Hematopoietic multipotent progenitor cell (in vitro differentiated cells): ENCODE data around the genes MARCKS, DSE, KPNA5 and SLC35F1.

DNA sequence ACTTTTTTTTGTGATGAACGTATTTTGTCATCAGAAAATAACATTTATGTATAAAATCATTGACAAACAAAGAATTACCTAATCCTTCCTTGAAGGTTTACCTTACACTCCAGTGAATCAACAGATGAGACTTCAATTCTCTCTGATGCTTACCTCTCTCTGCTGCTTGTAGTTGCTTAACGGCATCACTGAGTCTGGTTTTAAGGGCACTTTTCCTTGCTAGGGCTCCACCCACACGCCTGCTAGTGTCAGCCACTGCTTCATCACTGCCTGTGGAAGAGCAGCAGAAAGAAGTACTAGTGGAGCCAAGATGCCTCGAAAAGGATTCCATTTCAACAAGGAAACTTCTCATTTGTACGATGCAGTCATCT lies 63.0 kb downstream of the FAM229B start:
- CAGE, long polyA plus RNA = no peak

GRCh38 chr6:112250968-112252103 lies 3.0 kb downstream of the LAMA4 start:
- CAGE, long polyA plus RNA = no peak

DNA sequence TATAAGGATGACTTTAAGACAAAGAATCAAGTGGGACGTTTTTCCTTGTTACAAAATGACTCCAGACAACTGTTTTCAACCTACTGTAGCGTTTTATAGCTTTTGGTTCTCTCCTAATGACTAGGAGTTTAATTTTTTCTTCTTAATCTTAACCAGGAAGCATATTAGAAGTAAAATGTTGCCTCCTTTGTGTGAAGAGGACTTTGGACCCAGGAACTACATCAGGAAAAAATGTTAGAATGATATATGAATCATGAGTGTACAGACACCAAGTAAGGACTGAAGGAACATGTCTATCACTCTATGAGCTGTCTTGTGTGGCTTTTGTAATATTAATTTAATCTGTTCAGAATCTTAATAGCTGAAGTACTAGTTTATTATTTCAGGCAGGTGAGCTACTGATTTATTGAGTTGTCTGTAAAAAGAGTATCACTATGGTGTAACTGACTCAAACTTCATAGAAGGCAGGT lies 71.0 kb upstream of the MARCKS start:
- CAGE, long polyA plus RNA = no peak

- CAGE, long polyA plus RNA = no peak
These were observed 37.8 kb upstream of the MARCKS start for GRCh38 chr6:113819287-113819714.

DNA sequence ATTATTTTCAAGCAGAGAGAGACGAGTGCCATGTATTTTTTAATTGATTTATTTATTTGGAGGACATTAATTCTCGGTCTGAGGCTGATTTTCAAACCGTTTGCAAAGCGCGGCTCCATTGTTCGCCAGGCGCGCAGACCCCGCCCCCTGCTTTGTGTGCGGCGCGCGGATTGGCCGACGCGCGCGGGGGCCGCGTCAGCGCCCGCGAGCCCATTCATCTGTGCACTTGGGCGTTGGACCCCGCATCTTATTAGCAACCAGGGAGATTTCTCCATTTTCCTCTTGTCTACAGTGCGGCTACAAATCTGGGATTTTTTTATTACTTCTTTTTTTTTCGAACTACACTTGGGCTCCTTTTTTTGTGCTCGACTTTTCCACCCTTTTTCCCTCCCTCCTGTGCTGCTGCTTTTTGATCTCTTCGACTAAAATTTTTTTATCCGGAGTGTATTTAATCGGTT lies at the start of gene MARCKS:
MARCKS (plus strand) TSS at position 223 of the 458 bp plus-strand sequence.
- CAGE, long polyA plus RNA = no peak

- CAGE, long polyA plus RNA = no peak
These were observed 813 bp downstream of the MARCKS start for GRCh38 chr6:113857915-113858400.

DNA sequence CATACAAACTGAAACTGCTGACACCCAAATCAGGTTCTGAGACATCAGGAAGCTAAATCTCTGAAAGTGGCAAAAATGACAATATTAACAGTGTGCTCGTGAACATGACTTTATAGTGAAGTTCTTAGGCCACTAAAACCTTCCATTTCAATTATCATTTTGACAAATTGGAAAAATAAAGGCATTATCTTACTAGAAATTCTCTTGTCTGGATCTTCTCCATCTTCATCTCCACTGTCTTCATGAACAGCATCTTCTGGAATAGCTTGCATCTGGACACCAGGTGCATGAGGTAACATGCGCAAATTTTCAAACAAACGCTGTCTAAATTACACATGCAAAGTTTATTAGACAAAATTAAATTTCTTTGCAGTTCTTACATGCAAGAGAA lies 26.9 kb downstream of the HDAC2 start:
- CAGE, long polyA plus RNA = no peak

DNA sequence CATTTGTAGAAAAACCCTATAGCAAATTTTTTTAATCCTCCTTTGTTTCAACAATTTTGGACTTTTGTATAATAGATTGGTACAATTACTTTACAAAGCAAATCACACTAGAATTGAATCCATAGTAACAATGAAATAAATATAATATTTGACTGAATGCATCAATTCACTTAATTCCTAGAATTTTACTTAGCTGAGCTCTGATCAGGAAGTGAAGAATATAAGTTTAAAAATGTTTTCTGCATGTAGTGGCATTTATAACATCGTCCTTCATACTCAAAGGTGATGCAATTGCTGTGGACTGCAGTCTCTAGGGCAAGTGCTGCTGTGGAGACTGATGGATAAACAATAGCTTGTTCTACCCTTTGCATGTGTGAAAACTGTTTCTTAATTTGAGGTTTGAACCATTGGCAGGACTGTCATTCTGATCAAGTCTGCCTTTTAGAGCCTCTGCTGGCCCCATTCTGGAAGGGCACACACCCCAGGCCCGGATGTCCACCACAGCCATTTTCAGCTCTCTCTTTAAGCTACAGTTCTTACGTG lies 52.4 kb downstream of the FRK start:
- CAGE, long polyA plus RNA = no peak

DNA sequence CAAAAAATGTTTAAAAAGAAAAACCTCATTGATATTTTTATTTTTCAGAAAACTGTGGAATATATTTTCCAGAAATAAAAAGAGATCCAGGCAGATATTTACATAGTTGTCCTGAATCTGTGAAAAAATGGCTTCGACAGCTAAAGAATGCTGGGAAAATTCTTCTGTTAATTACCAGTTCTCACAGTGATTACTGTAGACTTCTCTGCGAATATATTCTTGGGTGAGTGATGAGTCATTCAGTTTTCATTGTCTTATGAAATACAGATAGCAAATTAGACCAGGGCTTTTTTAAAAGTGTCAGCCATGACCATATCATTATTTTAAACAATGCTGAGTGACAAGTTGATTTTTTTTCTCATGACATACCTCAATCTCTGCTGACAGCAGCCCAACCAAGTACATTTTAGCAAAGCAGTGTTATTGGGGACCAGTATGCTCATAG lies 32.8 kb downstream of the TSPYL4 start:
- CAGE, long polyA plus RNA = no peak

DNA sequence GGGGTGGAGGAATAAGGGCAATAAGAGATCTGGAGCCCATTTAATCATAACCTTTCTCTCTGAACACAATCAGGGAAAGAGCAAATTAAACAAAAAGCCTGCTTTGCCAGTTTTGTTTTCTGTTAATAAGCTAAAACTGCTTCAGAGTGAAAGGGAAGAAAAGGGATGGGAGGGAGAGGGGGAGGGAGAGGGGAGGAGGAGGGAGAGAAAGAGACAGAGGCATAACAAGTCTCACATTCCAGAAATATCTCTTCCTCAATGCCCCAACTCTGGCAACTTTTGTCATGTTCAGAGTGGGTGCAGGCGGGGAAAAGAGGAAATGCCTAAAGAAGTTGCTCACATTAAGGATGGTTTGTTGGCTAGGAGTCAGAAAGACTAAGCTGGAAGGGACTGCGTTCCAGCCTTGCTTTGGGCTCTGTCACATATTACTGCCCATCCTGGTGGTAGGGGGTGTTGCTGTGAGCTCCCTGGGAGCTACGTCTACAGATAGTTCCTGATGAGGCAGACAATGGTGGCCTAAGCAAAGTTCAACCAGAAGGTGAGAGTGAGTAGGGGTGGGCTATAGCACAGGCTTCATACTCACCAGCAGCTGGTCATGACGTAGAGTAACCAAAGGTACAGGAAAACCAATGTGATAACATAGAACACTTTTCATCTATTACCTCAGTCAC lies 2.3 kb downstream of the TSPYL4 start:
- CAGE, long polyA plus RNA = no peak

DNA sequence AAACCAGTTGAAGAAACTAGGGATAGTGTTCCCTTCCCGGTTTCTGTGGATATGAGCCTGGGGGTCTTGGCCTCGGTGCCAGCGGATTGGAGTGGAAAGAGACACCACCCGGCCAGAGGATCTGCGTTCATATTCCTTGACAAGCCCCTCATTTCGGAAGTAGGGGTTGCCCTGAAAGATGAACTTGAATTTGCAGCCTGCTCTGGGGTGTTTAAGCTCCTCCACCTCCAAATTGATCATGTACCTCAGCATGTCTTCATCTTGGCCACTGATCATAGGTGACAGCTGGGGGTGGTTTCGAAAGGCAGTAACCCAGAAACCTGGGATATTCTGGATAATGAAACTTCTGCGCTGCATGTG lies 960 bp downstream of the TSPYL4 start:
- CAGE, long polyA plus RNA = no peak

DNA sequence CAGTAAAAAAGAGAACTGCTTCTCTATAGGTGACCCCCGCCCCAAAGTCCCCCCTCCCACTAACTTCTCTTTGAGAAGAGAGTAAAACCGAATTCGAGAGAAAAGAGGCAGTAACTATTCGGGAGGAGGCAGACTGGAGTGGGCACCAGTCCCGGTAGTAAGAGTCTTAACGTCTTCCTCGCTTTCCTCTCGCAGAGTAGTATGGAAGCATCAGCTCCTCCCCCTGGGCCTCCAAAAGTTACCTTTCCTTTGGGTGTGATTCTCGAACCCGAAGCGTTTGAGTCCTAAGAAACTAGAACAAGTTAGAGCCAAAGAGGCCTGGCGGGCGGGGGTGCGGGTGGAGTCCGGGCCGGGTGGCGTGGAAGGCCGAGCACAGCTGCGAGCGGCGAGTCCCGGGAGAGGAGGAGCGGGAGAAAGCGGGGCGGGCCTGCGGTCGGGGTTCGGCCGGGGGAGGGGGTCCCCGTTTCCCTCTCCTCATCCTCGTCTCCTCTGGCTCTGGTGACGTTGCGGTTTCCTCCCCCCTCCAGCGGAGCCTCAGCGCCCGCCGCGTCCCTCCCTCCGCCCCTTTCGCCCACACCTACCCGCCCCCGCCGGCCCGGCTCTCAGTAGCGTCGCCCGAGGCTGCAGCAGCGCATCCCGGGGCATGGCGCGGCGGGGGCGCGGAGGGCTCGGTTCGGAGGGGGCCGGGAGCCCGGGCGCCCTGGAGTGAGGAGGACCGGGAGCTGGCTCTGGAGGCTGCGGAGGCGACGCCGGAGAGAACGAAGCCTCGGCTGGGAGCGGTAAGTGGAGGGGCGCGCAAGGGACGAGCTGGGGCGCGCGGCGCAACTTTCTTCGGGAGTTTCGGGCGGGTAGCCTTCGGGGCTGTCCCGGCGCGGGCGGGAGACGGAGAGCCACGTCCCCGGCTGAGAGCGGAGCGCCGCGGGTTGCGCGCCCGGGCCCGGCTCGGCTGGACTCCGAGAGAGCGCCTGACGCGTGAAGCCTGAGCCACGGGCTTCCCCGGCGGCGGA lies at the start of gene DSE:
DSE (plus strand) TSS at position 605 of the 1,007 bp plus-strand sequence.
- CAGE, long polyA plus RNA = no peak

DNA sequence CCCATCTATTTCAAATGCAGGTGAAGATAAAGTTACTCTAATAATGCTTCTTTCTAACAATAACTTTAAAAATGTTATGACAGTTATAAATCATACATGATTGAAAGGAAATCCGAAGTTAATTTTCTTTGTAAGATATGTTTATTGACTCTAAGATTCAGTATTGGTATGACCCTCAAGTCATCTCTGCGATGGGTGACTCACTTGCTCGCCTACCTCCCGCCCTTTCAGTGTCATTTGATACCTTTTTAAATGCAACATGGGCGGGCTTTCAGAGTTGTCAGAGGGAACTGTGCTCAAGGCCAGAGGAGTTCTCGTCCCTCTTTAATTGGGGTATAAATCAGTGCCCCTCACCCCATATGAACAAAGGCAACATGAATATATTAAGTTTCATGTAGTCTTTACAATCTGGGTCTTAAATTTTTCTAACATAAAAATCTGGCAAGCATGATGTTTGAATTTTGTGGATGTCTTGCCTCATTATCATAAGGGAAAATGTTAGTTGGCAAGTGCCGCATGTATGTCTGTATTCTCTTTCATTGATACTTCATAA lies 35.3 kb downstream of the DSE start:
- CAGE, long polyA plus RNA = no peak

GRCh38 chr6:116436251-116437211 lies 24.6 kb upstream of the CALHM6 start:
- CAGE, long polyA plus RNA = no peak

DNA sequence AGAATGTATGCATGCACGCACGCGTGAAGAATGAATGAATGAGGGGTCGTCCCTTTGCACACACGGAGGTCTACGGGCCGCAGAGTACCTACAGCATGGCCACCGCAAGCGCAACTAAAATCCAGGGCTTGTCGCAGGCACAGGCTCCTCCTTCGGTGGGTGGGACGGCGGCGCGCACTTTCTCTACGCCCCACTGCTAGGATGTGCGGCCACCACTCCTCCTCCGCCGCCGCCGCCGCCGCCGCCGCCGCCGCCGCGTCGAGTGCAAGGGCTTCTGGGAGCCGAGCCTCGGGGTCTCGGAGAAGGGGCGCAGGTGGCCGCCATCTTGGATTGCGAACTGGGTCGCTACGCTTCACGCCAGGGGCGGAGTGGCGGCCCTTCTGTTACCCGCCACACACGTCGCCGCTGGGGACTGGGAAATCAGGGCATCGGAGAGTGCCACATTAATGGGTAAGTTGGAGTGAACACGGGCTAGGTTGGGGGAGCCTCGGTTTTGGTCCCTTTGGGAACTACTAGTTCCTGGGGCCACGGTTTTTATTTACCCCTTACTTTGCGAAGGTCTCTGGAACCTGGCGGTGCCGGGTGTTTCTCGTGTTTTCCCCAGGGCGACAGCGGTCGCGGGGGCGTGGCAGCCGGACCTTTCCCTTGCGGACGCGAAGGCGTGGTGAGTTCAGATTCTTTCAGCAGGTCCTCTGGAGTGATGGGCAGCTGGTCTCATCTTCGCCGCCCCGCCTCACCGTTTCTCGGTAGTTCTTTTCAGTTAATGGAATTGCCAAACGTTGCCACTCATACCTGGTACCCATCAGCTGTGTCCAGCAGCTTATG lies at the start of gene KPNA5:
KPNA5 (plus strand) TSS at position 323 of the 825 bp plus-strand sequence.
- CAGE, long polyA plus RNA = no peak

DNA sequence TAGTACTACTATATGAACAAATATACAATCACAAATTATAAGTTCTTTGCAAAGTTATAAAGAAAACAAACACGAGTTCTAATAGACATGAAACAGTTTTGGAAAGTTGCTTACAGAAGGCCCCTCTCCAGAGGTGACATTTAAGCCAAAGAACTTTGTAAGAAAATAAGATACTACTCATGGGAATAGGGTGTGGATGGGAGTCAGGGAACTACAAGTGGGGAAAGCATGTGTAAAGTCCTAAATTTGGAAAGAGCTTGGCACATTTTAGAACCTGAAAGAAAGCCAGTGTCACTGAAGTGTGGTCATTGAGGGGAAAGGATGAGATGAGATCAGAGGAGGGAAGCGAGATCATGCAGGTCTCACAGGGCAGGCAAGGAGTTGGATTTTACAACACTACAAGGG lies 37.9 kb downstream of the VGLL2 start:
- CAGE, long polyA plus RNA = no peak

DNA sequence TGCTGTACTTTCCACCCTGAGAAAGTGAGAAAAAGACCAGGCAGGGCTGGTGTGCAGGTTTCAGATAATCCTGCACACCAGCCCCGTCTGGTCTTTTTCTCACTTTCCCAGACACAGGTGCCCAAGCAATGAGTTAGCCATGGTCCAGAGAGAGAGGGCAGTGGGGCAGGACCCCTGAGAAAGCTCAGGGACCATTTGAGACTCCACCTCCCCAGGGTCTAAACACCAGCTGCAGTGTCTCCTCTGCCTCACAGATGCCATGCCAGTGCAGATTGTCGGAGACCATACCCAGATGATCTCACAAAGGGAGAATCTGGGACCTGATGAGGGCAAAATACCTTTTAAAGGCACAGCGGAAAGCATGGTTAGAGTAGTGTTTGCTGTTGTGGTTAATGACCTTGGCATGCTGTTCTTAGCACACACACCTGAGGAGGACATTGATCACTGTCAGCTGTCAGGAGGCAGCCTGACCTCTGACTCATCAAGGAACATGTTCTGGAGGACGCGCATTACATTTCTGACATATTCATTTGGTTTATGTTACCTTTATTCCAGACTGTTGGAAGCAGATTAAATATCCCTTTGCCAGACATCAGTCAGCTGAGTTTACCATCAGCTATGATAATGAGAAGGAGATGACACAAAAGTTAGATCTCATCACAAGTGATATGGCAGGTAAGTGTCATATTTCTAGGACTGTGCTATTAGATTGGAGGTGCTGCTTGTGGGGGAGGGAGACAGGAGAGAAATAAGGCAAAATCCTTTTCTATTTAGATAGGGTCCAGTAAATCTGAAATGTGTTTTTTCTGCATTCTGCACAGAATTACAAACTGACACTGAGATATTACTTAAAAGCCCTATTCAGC lies 57.2 kb downstream of the GOPC start:
- CAGE, long polyA plus RNA = no peak

DNA sequence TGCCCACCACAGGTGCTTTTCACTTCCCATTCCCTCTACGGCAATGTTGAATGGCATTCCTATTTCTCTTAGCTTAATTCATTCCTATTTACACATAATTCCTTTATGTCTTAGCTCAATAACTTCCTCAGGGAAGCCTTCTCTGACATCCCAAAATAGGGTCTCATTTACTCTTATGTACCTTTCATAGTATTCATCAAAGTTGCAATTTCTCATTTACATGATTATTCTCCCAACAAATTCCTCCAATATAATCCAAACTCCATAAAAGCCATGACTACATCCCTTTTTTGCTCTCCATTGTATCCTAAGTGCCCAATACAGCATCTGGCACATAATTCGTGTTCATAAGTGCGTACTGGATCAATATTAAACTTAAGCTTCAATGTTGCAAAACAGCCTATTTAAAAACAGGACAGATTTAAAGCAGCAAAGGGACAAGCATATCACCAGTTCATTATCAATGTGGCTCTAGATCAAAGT lies 8.0 kb downstream of the GOPC start:
- CAGE, long polyA plus RNA = no peak

DNA sequence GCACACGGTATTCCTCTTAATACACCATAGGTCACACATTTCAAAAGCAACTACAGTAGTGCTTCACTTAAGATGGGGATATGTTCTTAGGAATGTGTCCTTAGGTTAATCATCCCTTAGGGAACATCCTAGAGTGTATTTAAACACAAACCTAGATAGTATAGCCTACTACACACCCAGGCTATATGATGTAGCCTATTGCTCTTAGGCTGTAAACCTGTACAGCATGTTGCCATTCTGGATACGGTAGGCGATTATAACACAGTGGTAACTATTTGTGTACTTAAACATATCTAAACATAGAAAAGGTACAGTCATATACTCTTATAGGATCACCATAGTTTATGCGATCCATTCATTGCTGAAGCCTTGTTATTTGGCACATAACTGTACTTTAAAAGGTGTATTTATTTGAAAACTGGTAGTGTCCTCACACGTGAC lies 911 bp upstream of the GOPC start:
- CAGE, long polyA plus RNA = no peak

- CAGE, long polyA plus RNA = no peak
These were observed at the start of gene SLC35F1 for GRCh38 chr6:117906741-117907379. SLC35F1 (plus strand) TSS chr6:117907264.